Lower leg skin (tissue), 2 donors: ENCODE results near the genes IL12B and GABRA6.

DNA sequence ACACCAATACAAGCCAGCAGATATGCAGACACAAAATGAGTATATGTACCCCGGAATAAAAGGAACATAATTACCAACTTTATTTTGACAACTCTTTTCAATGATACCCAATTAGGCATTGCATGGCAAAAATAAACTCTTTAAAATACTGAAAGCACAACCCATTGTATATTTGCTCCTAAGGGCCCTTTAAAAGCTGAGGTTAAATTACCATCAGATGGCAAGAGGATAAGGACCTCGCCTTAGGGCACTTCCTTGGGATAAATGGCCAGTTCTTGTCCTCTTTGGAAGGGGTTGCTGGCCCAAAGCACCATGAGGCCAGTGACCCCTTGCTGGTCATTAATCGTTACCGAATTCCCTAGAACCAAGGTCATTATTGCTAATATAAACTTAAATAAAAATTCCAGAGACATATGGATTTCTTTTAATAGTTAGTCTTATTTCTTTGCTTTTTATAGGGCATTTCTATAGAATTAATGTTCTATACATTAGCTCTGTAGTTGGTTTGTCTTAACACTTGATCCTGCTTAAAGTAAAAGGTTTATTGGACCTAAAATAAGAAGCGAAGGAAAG lies 45.9 kb downstream of the EBF1 start:
- PRO-cap: no peak
- RAMPAGE, long total RNA, 2 experiments: no peak in any of the 2 experiments

DNA sequence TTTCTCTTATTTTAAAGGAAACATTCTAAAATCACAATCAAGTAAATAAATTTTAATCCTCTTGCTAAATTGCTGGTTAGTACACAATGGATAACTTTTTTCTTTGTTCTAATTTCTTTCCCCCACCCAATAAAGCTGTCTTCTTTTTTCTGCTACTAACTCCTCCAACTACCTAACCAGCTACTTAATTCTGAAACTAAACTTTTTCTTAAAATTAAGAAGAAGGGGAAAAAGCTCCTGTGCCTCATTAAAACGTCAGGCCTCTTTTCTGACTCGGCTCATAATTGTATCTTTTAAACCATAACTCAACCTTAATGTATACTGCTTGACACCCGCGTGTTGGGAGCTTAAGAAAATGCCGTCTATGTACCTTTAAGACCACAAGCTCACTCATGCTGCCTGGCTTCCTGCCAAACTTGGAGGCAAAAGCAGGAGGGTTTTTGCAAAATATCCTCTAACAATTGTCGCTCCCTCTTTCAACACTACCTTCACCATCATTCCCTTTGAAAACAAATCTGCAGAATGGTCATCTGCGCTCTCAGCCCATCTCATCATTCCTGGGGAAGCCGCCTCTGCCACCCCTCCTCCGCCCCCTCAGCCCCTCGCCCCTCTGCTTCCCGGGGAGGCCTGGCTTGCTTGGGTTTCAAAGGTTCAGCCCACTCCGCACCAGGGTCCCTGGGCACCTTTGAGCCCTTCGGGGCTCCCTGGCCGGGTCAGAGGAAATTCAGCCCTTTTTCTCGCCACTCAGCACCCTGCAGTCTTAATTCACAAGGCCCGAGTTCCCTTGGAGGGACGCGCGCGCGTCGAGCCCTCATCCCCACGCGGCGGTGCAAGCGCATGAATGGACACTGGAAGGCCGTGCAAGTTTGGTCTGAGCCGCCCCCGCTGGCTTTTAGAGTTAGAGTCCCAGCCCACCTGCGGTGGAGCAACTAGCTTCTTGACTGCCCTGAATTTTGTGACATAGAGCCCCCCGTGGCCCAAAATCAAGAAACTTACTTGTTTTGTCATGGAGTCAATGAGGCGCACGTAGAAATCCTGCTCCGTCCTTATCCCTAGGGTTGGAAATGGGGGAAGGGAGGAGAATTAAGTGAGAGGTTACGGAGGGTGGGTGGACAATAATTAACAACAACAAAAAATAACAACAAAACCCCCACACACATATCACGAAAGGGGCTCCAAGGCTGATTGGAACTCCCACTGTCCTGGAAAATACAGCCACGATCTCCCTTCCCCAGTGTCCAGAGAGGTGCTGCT lies 4.7 kb downstream of the EBF1 start:
- PRO-cap: no peak
- RAMPAGE, long total RNA, 2 experiments: no peak in any of the 2 experiments

DNA sequence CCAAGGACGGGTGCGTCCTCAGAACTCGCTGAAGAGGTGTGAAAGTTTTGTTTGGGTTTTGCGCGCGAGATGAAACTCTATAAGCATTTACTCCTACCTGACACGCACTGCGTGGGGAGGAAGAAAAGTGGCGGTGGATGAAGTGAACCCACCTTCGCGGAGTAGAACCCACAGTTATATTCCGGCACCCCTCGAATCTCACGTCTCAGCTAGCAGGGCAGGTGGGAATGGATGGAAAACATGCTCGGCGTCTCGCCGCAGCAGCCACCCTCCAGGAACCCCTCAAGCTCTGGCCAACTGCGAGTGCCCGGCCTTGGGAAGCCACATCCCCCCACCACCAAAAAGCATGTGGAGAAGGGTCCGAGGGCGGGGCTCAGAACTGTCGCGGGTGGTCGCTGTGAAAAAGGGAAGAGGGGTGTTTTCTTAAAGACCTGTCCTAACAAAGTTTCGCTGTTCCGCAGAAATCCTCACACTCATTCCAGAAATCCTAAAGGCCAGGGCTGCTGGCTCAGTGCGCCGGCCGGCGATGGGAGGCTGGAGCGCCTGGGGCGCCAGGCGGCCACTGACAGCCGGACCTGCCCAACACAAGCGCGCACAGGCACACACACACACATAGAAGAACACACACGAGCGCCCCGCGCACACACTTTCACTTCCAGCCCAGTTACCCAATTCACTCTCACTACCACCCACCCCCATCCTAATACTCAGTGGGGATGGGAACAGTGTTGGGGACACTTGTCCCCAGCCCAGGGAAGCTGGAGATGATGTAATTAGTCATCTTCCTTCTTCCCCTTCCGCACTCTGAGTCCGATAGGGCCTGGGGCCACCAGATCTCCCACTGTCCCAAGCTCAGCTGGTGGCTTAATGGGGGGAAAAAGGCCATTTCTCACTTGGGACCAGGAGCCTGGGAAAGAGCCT lies 2.1 kb downstream of the EBF1 start:
- PRO-cap: bidirectional peak, plus-strand start at position 710 of the sequence, minus-strand start at position 622 of the sequence
- RAMPAGE, long total RNA, 2 experiments: start-site peak on the minus strand in 1 of 2 experiments, centred at position 518 of the sequence, 6 reads per replicate

GRCh38 chr5:159162737-159163705 lies 46.3 kb downstream of the RNF145 start:
- PRO-cap: no peak
- RAMPAGE, long total RNA, 2 experiments: no peak in any of the 2 experiments

DNA sequence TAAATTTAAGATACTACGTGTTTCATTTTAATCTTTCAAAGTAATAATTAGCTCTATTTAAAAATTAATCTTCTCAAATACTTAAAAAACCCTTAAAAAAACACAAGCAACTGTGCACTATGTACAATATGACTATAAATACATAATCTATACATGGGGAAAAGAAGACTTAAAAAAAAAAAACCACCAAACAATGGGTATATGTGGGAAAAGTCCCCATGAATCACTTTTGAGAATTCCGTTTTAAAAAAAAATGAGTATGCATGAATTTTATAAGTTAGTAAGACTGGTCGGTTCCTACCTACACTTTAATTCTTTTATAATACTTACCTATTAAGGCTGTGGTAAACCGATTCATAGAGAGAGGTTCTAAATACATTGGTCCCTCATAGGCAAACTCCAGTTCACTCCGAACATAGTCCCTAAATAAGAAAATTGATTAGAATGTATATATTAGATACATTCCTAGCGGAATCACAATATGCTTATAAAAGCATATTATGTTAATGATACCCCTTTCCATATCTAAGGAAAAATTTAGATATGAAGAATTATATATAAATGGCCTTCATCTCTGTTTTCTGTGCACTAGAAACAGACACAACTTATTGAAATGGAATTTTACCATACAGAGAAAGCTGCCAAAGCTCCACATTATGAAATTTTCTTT lies 27.6 kb downstream of the RNF145 start:
- PRO-cap: no peak
- RAMPAGE, long total RNA, 2 experiments: no peak in any of the 2 experiments

GRCh38 chr5:159191902-159192593 lies 17.3 kb downstream of the RNF145 start:
- PRO-cap: no peak
- RAMPAGE, long total RNA, 2 experiments: start-site peak on the minus strand in 1 of 2 experiments, at chr5:159192264-159192394 at its widest, 13 reads per replicate

DNA sequence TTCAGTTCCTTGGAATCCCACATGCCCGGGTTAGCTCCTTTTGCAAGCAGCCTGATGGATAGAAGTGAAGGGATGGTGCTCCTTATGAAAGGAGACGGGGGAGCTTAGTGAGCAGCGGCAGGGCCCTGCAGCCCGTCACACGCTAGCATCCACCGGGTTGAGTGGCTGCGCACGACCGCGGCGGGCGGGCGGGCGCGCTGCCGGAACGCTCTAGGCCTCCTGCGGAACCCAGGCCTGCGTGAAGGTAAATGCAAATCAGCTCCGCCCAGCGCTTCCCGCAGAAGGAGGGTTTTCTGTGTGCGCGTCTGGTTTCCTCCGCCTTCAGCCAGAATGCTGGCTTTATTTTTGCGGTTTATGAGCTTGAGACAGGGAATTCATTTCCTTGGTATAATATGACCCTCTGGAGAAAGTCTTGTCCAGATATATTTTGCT lies 19.8 kb downstream of the IL12B start:
- PRO-cap: no peak
- RAMPAGE, long total RNA, 2 experiments: no peak in any of the 2 experiments

GRCh38 chr5:159330411-159330685 lies at the start of gene IL12B:
Gene IL12B (minus strand): TSS chr5:159330487.
- PRO-cap: no peak
- RAMPAGE, long total RNA, 2 experiments: no peak in any of the 2 experiments

DNA sequence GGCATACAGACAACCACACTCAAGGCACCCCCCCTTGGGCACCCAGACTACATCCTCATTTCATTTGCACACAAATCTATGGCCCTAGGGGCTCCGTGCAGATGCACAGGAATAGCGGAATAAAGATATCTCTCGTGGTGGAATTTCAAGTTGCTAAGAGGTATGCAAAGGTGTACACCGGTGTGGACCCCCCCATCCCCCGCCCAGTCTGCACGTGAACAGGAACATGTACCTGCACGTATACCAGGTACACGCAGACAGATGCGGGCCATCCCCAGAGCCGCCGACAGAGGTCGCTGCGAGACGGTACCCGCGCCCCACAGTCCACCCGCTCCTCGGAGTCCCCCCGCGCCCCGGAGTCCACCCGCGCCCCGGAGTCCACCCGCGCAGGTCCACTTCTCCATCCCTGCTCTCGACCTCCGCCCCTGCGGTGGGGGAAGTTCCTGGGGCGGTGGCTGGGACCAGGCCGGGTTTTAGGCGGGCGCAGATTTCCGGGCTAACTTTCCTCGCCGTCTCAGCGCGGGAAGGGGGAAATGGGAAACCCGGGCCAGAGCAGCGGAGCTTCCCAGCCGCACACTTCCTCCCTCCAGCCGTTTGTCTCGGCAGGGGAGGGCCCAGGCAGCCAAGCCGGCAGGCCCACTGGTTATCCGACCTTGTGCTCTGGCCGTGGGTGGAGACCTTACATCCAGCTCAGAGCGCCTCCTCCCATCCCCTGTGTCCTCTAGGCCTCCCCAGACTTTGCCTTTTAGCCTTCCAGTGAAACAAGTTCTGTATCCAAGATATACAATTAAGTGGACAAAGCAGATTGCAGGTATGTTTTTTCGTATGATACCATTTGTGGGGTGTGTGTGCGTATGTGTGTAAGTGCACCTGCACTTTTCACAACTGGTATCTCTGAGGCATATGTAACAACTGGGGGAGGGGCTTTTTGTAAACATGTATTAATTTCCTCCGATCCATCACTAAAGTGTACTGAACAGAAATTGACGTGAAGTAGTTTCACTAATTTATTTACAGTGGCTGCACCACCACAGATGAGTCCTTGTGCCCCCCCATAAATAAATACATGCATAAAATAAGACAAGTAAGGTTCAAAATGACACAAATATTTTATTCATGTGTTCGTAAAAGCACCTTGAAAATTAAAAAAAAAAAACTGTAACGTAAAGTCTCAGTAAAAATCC lies 1.3 kb upstream of the IL12B start:
- PRO-cap: no peak
- RAMPAGE, long total RNA, 2 experiments: no peak in any of the 2 experiments

DNA sequence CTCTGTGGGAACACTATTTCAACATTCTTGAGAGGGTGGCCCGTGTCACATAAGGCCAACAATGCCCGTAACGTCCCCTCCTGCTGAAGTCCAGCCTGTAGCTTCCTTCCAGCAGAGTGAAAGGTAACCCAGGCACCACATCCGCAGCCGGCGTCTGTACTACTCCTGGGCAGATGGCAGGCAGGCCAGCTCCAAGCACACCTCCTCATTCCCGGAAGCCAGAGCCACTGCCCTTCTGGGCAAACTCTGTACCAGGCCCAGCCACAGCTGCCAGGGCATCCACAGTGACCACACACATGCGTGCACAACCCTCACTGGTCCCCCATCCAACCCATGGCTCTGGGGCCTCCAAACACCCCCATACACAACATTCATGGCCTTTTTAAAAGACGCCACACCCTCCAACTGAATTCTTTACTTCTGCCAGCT lies 18.1 kb downstream of the CCNJL start:
- PRO-cap: no peak
- RAMPAGE, long total RNA, 2 experiments: no peak in any of the 2 experiments

DNA sequence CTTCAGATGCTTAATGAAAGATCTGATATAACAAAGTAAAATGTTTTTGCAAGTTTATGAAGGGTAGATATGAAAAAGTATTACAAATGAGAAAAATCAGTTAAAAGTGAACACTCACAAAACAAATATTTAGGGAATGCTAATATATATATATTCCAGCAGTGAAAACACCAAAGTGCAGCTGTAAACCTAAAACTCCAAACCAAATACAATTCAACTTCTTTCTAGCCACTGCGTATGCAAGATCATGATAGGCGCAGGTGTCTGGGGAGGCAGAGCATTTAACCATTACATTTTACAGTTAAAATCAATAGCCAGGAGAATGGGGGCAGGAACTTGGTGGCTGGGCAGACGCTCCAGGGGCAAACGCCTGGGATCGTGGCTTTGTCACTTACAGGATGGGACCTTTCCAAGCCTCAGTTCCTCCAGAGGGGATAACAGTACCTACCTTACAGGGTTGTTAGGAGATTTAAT lies 626 bp downstream of the FAM200C start:
- PRO-cap: no peak
- RAMPAGE, long total RNA, 2 experiments: no peak in any of the 2 experiments

GRCh38 chr5:160433823-160434579 lies 12.3 kb downstream of the PTTG1 start:
- PRO-cap: no peak
- RAMPAGE, long total RNA, 2 experiments: no peak in any of the 2 experiments

DNA sequence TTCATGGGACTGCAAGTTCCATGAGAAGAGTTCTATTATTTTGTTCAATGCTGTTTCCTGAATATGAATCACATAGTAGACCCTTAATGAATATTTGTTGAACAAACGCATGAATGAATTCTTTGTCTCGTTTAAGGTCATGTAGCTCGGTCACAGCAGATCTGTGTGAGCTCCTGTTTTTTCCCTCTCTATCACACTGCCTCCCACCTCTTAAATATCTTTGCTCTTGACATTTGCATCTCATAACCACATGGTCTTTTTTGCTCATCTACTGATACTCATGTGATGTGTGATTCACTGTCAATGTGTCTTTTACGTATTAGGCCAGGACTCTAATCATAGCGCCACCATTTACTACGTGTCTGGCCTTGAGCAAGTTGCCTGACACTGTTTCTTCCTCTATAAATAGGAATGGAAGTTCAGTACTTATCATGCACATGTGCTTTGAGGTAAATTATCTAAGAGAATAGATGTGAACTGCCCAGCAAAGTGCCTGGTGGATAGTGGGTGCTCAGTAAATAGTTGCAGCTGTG lies 37.5 kb downstream of the PTTG1 start:
- PRO-cap: no peak
- RAMPAGE, long total RNA, 2 experiments: no peak in any of the 2 experiments

DNA sequence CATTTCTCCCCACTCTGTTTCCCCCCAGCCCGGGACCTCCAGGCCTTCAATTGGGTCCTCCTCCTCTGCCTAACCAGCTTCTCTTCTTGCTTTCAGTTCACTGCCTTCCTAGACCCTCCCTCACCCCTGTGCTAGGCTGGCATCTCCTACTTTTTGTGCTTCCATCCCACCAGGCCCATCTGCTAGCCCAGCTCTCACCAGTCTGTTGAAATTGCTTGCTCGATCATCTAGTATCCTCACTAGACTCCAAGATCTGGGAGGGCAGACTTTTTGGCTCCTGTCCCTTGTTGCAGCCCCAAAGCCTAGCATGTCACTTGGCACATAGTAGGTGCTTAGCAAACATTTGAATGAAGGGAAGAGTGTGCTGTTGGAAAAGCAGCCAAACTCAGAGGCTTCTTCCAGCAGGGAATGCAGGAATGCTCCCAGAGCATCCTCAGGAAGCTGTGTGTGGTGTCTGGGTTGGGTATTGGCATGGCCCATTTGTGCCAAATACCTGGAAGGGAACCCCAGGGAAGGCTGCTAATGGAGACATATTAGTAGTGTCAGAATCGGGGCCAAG lies 193.6 kb downstream of the PTTG1 start:
- PRO-cap: no peak
- RAMPAGE, long total RNA, 2 experiments: no peak in any of the 2 experiments

DNA sequence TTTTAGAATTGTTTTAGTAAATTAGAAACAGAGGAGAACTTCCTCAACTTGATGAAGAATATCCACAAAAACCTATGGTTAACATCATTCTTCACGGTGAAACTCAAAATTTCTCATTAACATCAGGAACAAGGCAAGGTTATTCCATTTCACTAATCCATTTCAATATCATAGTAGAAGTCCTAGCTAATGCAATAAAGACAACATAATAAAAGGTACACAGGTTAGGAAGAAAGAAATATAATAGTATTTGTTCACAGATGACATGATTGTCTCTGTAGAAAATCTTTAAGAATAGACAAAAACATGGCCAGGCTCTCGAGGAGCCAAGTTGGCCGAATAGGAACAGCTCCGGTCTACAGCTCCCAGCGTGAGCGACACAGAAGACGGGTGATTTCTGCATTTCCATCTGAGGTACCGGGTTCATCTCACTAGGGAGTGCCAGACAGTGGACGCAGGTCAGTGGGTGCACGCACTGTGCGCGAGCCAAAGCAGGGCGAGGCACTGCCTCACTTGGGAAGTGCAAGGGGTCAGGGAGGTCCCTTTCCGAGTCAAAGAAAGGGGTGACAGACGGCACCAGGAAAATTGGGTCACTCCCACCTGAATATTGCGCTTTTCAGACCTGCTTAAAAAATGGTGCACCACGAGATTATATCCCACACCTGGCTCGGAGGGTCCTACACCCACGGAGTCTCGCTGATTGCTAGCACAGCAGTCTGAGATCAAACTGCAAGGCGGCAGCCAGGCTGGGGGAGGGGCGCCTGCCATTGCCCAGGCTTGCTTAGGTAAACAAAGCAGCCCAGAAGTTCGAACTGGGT lies 21.4 kb upstream of the ATP10B start:
- PRO-cap: no peak
- RAMPAGE, long total RNA, 2 experiments: no peak in any of the 2 experiments

GRCh38 chr5:160938805-160939004 lies 86.7 kb upstream of the ATP10B start:
- PRO-cap: no peak
- RAMPAGE, long total RNA, 2 experiments: no peak in any of the 2 experiments

- PRO-cap: no peak
- RAMPAGE, long total RNA, 2 experiments: no peak in any of the 2 experiments
Observed at GRCh38 chr5:161685226-161685804, at the start of gene GABRA6. Gene GABRA6 (plus strand): TSS chr5:161685721.

GRCh38 chr5:162036276-162037026 lies 31.1 kb upstream of the GABRG2 start:
- PRO-cap: no peak
- RAMPAGE, long total RNA, 2 experiments: no peak in any of the 2 experiments

GRCh38 chr5:162067080-162067651 lies 407 bp upstream of the GABRG2 start:
- PRO-cap: no peak
- RAMPAGE, long total RNA, 2 experiments: no peak in any of the 2 experiments

DNA sequence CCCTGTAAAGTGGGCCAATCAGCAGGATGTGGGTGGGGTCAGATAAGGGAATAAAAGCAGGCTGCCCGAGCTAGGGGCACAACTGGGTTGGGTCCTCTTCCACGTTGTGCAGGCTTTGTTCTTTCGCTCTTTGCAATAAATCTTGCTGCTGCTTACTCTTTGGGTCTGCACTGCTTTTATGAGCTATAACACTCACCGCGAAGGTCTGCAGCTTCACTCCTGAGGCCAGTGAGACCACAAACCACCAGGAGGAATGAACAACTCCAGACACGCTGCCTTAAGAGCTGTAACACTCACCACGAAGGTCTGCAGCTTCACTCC lies 554.1 kb upstream of the CCNG1 start:
- PRO-cap: no peak
- RAMPAGE, long total RNA, 2 experiments: no peak in any of the 2 experiments